REH cell (cell line): Measurements from ENCODE around the genes ZCCHC7, IGFBPL1 and SPATA31A1.

GRCh38 chr9:37030278-37031043 is 3.6 kb downstream of the PAX5 start:
- PRO-cap: bidirectional peak, plus-strand start at chr9:37030805, minus-strand start at chr9:37030607

- PRO-cap: unidirectional peak, plus-strand start at chr9:37120612; bidirectional peak, plus-strand start at chr9:37120943, minus-strand start at chr9:37120857
Observed at GRCh38 chr9:37120220-37121370, at the start of gene ZCCHC7. ZCCHC7 (plus strand) TSS chr9:37120574.

DNA sequence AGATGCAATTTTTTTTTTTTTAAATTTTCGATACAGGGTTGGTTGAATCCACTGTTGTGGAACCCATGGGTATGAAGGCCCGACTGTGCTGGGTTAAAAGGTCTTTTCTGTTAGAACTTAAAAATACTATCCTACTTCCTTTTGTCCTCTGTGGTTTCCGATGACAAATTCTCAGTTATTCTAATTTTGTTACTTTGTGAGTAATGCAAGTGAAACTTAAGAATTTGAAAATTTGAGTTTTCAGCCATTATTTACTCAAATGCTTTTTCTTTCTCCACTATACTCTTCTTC is 67.3 kb downstream of the ZCCHC7 start:
- PRO-cap: bidirectional peak, plus-strand start at position 121 of the sequence, minus-strand start at position 87 of the sequence

DNA sequence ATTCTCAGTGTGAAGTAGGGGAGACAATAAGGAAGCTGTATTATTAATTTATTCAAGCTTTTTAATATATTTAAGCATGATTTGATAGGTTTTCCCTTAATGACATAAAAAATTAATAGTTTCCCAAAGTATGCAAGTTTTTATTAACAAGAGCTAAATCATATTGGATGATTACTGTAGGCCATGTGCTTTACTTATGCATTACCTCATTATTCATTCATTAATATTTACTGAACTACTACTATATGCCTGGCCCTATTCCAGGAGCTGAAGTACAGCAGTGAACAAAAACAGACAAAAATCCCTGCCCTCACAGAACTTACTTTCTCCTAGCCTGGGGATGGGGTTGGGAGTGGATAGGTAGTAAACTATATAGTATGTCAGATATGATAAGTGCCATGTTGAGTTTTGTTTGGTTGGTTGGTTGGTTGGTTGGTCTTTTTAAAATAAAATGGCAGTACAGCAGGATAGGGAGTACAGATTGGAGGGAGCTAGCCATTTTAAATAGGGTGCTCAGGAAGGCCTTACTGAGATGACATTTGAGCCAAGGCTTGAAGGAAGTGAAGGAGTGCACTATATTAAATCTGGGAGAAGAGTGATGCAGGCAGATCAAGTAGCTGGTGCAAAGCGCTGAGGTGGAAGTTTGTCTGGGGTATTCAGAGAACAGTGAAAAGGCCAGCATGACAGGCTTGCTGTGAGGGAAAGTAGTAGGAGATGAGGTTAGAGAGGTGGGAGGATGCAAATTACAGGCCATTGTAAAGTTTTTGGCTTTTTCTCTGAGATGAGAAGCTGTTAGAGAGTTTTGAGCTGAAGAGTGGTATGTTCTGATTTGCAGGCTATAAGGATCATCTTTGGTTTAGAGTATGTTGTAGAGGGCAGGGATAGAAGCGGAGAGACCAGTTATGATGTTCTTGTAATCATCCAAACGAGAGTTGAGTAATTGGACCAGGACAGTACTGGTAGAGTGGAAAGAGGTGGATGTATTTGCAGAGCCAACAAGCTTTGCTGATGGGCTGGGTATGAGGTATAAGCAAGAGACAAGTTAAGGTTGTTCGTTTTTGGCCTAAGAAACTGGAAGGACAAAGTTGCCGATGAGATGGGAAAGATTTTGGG is 80.9 kb upstream of the GRHPR start:
- PRO-cap: no peak

DNA sequence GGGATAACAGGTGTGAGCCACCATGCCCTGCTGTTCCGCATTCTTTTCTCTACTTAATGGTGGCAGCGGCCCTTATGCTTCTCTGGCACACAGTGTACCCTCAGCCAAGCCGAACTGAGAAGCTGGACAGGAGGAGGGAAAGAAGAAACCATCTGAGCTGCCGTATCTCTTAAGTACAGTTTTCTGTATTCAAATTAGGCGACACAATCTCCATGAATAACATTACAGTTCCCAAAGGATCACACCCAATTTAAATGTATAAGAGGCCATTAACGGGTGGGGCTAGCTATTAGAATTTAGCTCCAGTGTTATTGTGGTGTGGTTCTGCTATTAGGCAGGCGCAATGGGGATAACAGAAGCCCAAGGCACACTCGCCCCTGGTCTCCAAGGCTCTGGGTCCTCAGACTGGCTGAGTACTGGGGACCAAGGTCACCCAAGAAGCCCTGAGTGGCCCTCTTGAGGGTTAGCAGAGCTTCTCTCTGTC is 38.1 kb upstream of the GRHPR start:
- PRO-cap: no peak

GRCh38 chr9:37440361-37441326 is 18.1 kb downstream of the GRHPR start:
- PRO-cap: no peak

GRCh38 chr9:37465865-37466061 is 513 bp upstream of the ZBTB5 start:
- PRO-cap: bidirectional peak, plus-strand start at chr9:37465947, minus-strand start at chr9:37465763

GRCh38 chr9:37511970-37513098 is 26.6 kb downstream of the POLR1E start:
- PRO-cap: no peak

DNA sequence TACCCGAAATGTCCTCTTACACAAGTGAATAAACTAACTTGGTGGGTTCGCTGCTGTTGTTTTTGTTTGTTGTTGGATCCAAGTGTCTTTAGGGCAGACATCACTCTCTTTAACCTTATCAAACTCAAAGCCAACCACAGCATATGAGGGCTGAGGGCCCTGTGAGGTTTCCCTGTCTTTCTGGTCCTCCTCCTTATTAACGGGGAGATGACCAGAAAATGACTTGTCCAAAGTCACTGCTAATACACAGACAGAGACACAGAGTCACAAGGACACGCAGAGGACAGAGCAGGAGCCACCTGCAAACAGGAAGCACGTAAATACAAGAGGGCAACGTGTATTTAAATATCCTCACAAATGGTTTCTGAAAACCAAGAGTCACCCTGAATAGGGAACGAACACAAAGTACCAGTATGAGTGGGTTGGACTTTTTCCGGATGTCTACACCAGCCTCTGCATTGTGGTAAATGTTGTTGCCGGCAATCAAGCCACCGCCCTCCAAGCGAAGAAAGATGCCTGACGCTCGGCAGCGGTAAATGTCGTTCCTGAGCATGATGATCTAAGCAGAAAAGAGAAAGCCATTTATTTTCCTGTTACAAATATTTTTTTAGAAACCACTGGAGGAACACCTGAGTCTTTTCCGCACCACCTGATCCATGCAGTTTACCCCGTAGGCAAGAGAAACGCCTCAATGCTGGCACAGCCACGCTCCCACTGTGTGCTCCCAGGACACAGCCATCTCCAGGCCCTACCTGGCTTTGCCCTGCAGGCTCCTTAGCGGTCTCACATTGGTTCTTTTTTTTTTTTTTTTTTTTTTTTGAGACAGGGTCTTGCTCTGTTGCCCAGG is 44.5 kb downstream of the FBXO10 start:
- PRO-cap: no peak

GRCh38 chr9:37752787-37753034 is 894 bp upstream of the TRMT10B start:
- PRO-cap: unidirectional peak, plus-strand start at chr9:37752911

- PRO-cap: no peak
Observed at GRCh38 chr9:37761814-37762224, 8.2 kb downstream of the TRMT10B start.

GRCh38 chr9:37993747-37994371 is 75.2 kb downstream of the SHB start:
- PRO-cap: no peak

GRCh38 chr9:37997611-37998362 is 71.2 kb downstream of the SHB start:
- PRO-cap: no peak

GRCh38 chr9:38004908-38005314 is 64.1 kb downstream of the SHB start:
- PRO-cap: no peak

GRCh38 chr9:38017130-38017975 is 51.7 kb downstream of the SHB start:
- PRO-cap: no peak

DNA sequence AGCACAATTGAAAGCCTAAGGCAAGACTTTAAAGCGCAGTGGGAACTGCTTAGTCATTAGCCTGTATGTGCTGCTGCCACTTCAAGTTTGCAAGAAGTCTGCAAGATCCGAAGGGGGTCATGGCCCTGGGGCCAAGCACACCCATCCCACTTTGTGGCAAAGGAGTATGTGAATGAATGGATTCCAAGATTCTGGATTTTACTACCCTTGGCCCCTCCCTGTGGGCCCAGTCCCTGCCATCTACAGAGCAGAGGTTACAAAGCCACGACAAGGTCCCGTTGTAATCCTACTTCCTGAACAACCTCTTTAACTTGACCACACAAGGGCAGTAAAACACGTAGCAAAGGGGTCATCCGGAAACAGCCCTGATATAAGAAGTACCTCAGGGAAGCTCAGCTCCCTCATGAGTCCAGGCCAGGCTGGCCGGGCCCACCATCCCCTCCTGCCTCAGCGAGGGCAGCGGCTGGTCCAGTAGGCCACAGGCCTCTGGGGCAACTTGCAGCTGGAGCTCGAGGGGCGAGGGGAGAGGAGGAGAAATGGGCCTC is 29.6 kb downstream of the SHB start:
- PRO-cap: no peak

DNA sequence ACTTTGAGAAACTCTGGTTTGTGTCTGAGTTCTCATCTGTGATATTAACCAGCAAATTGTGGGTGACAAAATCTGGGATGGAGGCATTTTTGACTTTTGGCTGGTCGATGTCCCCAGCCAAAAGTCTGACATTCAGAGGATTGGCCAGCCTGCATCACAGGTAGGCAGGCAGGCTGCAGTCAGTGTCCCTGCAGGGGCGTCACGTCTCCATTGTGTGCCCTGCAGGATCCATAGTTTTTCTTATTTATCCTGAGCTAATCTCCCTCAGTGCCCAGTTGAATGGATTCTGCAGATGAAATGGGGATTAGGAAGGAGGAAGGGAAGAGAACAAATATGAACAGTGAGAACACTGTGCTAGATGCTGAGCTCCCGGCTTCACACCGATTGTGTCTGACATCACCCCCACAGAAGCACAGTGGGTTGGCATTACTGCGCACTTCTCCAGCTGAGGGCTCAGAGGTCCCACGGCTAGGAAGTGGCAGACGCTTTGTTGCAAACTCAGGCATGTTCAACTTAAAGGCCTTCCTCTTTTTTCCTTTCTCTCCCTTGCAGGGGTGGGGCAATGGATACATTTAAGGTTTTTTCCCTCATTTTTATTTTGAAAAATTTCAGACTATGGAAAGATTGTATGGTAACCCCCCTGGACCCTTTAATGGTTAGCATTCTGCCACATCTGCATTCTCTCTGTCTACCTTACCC is 15.4 kb upstream of the SHB start:
- PRO-cap: no peak

DNA sequence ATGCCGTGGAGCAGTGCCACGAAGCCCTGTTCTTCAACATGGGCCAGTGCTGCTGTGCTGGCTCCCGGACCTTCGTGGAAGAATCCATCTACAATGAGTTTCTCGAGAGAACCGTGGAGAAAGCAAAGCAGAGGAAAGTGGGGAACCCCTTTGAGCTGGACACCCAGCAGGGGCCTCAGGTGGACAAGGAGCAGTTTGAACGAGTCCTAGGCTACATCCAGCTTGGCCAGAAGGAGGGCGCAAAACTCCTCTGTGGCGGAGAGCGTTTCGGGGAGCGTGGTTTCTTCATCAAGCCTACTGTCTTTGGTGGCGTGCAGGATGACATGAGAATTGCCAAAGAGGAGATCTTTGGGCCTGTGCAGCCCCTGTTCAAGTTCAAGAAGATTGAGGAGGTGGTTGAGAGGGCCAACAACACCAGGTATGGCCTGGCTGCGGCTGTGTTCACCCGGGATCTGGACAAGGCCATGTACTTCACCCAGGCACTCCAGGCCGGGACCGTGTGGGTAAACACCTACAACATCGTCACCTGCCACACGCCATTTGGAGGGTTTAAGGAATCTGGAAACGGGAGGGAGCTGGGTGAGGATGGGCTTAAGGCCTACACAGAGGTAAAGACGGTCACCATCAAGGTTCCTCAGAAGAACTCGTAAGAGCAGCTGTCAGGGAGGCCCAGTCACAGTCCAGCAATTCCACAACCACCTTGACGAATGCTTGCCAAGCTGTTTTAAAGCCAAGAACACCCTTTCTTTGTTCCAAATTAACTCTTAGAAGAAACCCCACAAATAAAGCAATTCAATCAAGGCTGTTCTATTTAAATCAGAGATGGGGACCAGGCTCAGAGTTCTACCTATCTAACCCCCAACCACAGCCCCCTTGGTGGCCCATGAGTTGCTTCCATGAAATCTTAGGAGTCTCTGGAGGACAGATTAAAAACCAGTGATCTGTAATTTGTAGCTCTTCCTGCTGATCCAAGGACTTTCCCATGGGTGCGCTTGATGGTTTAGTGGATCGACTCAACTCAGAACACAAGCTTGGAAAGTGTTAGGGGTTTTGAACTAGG is 4.5 kb downstream of the ALDH1B1 start:
- PRO-cap: no peak

DNA sequence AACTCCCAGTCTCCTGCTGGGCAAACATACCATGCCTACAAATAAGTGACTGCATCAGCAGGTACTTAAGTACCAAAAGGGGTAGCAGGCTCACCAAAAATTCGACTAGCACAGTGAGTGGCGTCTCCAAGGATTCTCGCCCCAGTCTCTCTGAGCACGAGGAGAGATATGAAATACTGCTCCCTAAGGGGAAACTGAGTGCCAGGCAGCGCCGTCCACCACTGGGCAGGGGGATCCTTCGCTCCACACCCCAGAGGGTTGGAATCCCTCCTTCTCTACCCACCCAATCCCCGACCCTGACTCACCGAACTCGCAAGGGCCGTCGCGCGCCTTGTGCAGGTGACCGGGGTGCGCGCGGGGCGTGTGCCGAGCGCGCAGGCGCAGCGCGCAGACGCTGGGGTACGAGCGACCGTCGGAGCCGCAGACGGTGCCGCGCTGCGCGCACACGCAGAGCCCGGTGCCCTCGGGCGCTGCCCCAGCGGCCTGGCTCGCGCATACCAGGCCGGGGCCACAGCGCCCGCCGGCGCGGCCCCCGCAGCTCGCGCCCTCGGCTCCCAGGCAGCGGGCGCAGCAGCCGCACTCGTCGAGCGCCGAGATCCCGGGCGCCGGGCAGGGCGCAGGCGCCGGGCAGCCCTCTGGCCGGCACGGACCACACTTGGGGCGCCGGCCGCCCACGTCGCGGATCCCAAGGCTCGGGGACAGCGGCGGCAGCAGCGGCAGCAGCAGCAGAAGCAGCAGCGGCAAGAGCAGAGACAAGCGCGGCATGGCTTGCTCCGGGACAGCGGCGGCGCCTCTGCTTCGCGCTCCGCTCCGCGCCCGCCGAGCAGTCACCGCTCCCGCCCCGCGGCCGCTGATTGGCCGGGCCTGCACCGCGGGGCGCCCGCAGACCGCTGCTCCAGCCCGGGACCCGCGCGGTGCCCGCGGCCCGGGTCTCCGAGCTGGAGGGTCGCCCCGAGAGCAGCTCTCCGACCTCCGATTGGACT is at the start of gene IGFBPL1:
IGFBPL1 (minus strand) TSS at position 795 of the 983 bp plus-strand sequence.
- PRO-cap: no peak

- PRO-cap: no peak
Observed at GRCh38 chr9:39355356-39355885, at the start of gene SPATA31A1. SPATA31A1 (plus strand) TSS chr9:39355669.